Placental epithelial cell (primary cell): ENCODE results near the genes RPS6KB2, GSTP1 and CHKA.

DNA sequence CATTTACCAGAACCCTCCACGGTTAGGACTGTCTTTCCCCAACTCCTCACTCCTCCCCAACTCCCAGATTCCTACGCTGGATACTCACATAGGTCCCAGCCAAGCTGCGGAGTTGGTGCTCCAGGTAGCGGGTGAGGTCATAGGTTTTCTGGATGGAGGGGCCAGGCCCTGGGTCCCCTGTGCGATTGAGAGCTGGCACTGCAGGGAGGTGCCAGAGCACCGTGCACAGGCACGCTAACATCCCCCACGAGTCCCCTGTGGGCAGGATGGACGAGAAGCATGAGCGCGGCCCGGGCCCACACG lies 6.1 kb downstream of the CLCF1 start:
- CAGE, long polyA plus RNA, result no peak

DNA sequence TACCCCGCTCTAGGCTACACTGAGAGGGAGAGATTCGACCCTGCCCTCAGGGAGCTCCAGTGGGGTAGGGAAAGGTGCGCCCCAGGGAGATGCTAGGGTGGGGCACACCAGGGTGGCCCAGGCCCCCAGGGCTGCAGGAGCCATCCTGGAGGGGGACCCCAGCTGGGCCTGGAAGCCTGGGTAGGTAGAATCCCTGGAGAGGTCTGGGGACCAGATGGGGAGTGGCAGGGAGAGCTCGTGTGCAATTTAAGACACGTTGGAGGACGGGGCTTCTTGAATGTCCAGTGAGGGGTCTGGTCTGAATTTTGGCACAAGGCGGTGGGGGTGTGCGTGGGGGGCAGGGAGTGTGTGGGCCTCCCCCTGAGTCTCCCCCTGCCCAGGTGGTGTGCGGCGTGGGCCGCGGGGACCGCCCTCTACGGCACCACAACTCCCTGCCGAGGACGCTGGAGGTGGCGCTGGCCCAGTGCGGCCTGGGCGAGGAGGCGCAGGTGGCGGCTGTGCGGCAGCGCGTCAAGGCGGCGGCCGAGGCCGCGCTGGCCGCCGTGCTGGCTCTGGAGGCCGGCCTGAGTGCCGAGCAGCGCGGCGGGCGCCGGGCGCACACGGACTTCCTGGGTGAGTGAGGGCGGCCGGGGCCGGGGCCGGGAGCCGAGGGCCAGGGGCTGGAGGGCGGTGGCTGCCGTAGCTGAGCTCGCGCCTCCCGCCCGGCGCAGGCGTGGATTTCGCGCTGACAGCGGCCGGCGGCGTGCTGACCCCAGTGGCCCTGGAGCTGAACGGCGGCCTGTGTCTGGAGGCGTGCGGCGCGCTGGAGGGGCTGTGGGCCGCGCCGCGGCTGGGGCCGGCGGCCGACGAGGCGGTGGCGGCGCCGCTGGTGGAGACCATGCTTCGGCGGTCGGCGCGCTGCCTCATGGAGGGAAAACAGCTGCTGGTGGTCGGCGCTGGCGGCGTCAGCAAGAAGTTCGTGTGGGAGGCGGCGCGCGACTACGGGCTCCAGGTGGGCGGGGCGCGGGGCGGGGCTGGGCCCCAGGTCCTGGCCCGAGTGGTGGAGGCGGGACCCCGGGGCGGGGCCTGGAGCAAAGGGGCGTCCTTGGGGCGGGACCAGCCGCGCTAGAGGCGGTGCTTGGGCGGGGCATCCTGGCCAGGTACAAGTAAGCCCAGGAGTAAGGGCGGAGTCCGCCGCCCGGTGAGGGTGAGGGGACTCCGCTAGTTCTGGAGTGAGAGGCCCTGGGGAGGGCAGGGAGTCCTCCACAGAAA lies 5.2 kb downstream of the CARNS1 start:
- CAGE, long polyA plus RNA, result no peak

DNA sequence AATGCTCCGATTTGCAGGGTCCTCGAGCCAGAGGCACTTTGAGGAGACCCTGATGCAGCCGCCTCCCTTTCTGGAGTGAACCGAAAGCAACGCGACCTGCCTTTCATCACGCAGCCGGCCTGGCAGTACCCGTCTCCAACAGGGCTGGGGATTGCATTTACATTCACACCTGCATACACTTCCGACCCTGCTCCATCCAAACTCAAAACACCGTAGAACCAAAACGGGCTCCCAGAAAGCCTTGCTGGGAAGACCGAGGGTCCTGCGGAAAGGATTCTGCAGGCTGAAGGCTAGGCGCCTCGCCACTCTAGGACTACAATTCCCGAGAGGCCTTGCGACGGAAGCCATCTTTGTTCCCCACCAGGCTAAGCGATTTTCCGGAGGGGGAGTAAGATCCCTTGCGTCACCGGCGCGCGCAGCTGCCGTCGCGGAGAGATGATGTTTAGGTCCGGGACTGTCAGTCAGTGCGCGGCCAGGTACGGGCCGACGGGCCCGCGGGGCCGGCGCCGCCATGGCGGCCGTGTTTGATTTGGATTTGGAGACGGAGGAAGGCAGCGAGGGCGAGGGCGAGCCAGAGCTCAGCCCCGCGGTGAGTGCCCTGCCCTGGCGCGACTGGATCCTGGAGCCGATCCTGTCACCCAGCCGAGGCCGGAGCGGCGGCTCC lies at the start of gene RPS6KB2:
TSS of gene RPS6KB2 (plus strand) at position 460 of the 664 bp plus-strand sequence.
- CAGE, long polyA plus RNA, result no peak

- CAGE, long polyA plus RNA, result no peak
Measured at GRCh38 chr11:67434547-67434952, 2.9 kb downstream of the PTPRCAP start.

- CAGE, long polyA plus RNA, result no peak
Measured at GRCh38 chr11:67464570-67465750, 4.1 kb downstream of the TMEM134 start.

GRCh38 chr11:67483701-67484607 lies 1.1 kb downstream of the AIP start:
- CAGE, long polyA plus RNA, result no peak

DNA sequence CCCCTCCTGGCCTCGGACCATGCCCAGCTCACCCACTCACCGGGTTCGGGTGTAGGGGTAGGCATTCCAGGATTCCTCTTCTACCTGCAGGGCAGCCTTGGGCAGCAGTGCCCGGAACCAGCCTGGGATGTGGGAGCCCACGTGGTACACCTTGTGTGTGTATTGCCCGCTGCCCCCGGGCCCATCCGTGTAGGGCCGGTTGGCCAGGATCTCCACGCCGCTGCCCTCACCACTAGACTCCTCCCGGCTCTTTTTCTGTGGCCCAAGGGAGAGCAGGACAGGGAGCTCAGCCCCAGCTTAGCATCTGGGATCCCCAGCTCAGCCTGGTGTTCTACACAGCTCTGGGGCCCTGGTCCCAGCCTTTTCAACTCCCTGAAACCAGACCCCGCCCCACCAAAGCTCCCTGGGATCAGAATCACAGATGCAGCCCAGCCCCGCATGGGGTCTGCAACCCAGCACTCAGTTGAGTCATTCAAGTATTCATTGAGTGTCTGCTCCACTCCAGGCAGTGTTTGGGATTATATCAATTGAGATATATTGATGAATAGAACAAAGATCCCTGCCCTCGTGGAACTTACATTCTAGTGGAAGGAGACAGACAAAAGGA lies 2.6 kb downstream of the PITPNM1 start:
- CAGE, long polyA plus RNA, result no peak

DNA sequence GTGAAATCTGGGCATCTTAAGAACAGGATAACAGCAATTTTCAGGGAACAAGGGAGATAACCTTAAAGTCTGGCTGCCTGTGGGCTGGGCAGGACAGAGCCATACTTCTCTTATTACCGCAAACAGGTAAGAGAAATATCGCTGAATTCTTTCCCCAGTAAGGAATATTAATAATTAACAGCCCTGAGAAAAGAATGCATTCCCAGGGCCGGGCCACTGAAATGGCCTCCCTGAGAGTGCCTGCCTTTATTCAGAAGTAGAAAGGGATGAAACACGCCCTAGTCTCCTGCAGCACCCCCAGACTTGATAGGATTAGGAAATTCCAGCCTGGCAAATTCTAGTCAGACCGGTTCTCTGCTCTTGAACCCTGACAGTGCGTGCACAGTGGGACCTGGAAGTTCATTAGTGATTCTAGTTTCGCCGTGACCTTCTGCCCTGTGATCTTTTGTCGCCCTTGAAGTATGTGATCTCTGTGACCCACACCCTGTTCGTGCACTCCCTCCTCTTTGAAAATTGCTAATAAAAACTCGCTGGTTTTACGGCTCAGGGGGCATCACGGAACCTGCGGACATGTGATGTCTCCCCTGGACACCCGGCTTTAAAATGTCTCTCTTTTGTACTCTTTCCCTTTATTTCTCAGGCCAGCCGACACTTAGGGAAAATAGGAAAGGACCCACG lies 2.2 kb upstream of the GSTP1 start:
- CAGE, long polyA plus RNA, result no peak

- CAGE, long polyA plus RNA, result start-site peak on the plus strand at chr11:67583810-67583817, 645 and 367 reads in 2 replicates
Measured at GRCh38 chr11:67583324-67583946, at the start of gene GSTP1. GSTP1 (plus strand) TSS chr11:67583812.

DNA sequence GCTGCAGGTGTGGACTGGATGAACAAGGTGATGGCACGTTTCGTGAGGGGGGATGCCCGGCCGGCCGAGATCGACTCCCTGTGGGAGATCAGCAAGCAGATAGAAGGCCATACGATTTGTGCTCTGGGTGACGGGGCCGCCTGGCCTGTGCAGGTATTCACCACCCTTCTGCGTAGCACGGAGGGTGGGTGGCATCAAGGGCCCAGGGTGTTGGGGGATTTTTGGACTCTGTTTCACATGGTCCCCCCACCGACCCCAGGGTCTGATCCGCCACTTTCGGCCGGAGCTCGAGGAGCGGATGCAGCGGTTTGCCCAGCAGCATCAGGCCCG lies 5.3 kb downstream of the NDUFV1 start:
- CAGE, long polyA plus RNA, result no peak

DNA sequence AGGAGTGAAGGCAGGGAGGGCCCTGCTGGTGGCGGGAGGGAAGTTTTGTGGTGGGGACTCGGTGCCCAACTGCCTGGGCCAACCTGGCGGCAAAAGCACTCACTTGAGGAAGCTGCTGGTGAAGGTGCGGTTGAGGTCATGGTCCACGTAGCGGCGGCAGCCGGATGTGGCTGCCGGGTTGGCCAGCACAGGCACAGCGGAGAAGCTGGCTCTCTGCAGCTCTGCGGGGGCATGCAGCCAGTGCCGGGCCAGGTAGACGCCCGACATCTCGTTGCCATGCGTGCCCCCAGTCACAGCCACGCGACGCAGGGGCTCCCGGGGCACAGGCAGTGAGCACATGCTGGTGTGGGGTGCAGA lies 3.8 kb downstream of the ACY3 start:
- CAGE, long polyA plus RNA, result no peak

DNA sequence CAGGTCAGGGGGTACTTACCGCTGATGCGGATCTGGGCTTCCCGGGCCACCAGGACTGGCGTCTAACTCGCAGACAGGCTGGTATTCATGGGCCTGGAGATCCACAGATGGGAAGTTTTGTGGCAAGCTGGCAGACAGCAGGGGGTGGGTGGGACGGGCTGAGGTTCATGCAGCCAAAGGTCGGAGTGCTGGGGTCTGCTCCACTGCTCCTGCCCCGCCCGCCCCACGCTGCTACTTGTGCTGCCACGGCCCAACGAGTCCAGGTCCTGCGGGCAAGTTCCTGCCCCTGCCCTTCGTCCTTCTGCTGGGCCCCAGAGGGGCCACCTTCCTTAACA lies 3.1 kb downstream of the ACY3 start:
- CAGE, long polyA plus RNA, result no peak

DNA sequence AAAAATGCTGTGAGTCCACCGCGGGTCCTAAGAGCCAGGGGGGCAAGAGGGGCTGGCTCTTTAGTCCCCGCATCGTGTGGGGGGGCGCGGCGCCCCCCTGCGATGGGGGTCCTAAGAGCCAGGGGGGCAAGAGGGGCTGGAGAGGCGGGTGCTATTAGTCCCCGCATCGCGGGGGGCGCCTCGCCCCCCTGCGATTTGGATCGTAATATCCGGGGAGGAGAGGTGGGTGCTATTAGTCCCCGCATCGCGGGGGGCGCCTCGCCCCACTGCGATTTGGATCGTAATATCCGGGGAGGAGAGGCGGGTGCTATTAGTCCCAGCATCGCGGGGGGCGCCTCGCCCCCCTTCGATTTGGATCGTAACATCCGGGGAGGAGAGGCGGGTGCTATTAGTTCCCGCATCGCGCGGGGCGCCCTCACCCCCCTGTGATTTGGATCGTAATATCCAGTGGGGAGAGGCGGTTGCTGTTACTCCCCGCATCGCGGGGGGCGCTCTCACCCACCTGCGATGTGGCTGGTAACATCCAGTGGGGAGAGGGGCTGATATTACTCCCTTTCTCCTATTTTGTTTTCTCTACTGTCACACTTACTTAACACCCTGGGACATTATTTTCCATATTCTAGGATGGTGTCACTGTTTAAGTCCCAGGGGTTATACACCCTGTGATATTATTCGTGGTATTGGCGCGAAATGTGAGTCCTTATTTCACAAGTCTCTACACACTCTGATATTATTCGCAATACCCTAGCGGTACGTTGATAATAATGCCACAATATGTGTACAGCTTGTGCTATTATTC lies 57.6 kb upstream of the ALDH3B2 start:
- CAGE, long polyA plus RNA, result no peak

DNA sequence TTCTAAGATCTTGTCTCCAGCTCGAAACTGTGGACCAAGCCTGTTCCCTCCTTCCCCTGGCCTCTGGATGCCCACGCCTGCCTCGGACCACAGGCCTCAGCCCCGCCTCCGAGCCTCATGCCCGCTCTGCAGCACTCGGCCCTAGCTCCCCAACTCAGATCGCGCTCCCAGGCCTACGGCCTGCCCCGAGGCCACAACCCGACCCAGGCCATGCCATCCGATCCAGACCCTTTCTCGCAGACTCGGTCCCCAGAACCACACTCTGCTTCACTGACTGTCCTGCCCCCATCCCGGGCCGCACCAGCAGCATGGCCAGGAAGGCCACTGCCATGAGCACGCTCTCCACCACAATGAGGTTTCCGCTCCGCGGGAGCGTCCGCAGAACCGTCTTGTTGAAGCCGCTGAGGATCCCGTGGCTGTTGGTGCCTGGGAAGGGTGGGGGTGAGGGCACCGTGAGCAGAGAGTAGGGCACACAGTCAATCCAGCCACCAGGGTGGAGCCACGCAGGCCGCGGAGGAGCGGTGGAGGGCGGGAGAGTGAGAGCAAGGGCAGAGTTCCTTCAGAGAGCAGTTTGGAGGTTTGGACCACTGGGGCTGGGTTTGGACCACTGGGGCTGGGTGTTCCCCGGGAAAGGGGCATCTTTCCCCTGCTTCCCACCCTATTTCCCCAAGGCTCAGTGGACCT lies 6.4 kb downstream of the UNC93B1 start:
- CAGE, long polyA plus RNA, result no peak

- CAGE, long polyA plus RNA, result no peak
Measured at GRCh38 chr11:68099296-68100011, 21.7 kb downstream of the CHKA start.

DNA sequence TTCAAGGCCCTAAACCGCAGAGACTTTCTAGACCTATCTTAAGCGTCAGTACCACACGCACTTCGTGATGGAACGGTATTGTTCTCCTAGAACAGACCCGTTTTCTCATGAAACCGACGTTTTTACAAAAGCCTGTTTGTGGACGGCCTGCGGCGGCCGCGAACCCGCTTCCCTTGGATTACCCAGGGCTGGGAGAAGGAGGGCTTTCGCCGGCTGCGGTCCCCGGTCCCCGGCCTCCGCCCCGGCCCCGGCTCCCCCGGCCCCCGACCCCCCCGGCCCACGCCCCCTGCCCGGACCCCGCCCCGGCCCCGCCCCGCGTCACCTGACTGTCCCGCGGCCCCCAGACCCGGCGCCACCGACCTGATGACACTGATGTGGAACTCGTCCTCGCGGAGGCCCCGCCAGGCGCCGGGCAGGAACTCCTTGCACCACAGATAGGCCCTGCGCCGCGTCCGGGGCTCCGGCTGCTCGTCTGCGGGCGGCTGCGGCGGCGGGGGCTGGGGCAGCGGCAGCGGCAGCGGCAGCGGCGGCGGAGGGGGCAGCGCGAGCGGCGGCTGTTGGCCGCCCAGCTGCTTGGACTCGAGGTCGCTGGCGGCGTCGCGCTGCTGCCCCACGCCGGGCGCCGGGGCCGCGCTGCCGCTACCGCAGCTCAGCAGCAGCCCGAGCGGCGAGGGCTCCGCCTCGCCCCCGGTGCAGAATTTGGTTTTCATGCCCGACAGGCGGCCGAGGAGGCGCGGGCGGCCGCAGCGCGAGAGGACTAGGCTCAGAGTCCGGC lies 533 bp downstream of the CHKA start:
- CAGE, long polyA plus RNA, result no peak

DNA sequence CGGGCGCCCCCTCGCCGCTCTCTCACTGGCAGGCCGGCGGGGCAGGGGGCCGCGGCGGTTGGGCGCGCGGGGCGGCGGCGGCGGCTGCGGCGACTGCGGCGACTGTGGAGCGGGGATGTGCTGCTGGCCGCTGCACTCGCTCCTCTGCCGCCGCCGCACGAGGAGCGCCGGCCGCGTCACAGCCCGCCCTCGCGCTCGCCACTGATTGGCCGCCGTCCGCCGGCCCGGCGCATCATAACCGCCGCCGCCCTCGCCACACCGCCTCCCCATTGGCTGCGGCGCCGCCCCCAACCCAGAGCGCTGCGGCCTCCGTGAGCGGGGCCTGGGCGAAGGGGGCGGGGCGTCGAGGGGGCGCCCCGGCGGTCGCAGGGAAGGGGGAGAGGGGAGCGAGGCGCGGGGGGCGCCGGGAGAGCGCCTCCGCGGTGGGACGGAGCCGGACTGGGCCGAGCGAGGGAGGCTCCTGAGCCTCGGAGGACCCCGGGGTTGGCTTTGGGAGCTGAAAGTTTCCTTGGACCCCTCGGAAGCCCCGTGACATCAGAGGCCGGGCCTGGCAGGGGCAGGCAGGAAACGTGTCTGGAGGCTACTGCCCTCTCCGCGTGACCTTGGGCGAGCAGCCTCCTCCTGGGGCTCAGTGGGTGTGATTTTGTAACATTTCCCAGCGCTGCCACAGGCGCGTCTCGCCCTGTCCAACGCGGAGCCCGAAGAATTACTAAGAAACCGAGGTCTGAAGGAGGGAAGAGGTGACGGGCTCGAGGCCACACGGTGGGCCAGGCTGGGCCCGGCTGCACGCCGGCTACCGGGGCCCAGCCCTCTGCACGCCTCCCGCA lies at the start of gene CHKA:
TSS of gene CHKA (minus strand) at position 146 of the 827 bp plus-strand sequence.
- CAGE, long polyA plus RNA, result no peak

DNA sequence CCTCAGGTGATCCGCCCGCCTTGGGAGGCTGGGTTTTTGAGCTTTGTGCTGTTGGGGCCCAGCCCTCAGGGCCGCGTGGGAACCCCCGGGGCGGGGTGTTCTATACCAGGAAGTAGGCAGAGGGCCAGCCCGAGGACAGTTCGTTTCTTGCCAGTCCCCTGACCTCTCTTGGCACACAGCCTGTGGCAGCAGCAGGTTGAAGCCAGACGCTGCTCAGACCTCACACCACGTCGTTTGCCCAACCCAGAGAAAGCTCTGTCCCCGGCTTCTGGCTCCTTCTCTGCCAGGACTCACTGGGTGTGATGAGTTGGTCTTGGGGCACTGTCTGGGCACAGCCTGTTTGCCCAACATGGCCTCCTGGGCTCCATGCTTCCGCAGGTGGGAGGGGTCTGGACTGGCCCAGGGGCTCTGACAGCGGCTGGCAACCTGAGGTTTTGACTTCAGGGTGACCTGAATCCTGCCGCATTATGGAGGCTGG lies 25.0 kb upstream of the CHKA start:
- CAGE, long polyA plus RNA, result no peak

DNA sequence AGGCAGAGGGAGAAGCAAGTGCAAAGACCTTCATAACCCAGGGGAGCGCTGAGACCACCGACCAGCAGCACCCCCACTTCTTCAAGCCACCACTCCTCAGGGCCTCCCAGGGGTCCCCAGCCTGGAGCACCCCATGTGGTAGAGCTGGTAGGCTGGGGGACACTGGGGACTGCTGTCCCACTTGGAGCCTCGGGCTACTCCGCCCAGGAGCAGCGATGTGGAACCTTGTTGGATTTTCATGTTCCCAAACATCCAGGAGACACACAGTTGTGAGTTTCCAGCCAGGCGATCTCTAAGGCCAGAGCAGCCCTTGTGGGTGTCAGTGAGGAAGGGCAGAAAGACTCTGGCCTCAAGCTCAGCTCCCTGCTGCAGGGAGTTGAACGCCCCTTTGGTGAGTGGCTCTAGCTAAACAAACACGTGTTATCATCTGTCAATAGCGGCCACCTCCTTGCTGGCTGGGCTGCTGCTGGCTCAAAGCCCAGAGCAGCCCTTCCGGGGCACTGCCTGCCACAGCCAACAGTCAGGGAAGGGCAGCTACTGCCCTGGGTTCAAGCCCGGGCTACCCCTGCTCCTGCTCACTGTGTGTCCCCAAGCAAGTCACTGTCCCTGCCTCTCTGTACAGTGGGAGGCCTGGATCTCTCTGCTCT lies 25.7 kb upstream of the CHKA start:
- CAGE, long polyA plus RNA, result no peak

GRCh38 chr11:68216017-68217100 lies 3.3 kb upstream of the KMT5B start:
- CAGE, long polyA plus RNA, result no peak